Measurements from ENCODE around the genes ZNF404, ZNF155, ZNF223, ZNF226, ZNF180 and CEACAM16.

- PRO-cap = no peak
Observed at GRCh38 chr19:43883814-43884369, at the start of gene ZNF404. TSS of gene ZNF404 (minus strand) at chr19:43883964.

GRCh38 chr19:43914361-43914871, 20.7 kb downstream of the ZNF45 start:
- PRO-cap = no peak

DNA sequence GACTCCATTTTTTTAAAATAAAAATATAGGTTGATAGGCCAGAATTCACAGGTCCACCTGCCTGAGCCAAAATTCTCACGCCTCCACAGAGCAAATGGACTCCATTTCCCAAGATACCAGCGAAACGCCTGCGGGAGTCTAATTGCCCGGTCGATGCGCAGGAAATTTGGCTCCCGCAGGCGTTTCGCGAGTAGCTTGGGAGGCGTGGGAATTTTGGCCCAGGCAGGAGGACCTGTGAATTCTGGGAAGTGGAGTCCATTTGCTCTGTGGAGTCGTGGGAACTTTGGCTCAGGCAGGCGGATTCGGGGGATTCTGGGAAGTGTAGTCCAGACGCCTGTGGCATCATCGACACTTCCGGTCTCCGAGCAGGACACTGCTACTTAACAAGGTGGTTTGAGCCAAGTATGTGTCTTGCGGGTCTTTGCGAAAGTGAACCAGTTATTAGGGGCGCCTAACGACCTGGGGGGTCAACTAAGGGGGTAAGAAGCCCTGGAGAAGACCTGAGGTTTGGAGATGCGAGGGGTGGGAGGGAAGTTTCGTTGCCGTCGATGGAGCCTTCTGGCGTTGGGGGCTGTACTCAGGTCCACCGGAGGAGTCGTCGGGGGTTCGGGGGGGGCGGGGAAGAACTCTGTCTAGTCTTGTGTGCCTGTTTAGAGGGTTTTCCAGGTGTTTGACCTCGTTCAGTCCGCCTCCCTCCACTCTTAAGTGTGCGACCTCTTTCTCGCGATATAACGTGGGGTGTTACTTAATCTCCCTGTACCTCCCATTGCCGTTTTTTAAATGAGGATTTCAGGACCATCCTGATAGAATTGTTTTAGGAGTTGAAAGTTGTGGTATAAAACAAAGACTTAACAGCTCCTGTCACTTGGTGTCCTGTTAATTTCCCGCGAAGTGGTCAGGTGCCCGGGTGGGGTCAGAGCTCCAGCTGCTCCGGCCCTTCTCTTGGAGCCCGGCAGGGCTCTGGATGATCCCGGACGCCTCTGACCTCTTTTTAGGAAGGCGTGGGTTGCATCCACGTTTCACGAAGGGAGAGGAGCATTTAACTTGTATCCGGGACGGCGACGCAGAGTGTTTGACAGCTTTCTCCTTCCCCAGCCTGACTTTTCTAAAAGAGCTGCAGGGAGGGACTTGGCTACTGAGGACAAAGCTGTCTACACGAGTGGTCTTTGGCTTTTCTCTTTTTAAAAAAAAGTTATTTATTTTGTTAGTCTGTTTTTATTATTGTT, at the start of gene ZNF155:
ZNF155 (plus strand) TSS at position 345 of the 1,226 bp plus-strand sequence.
- PRO-cap = unidirectional peak, plus-strand start at position 345 of the sequence

- PRO-cap = no peak
Observed at GRCh38 chr19:44003149-44003832, 534 bp downstream of the ZNF230 start.

- PRO-cap = unidirectional peak, plus-strand start at chr19:44052036
Observed at GRCh38 chr19:44051694-44052243, at the start of gene ZNF223. TSS of gene ZNF223 (plus strand) at chr19:44052036.

- PRO-cap = bidirectional peak, plus-strand start at chr19:44165116, minus-strand start at chr19:44164907
Observed at GRCh38 chr19:44164377-44165492, at the start of gene ZNF226. TSS of gene ZNF226 (plus strand) at chr19:44165100.

DNA sequence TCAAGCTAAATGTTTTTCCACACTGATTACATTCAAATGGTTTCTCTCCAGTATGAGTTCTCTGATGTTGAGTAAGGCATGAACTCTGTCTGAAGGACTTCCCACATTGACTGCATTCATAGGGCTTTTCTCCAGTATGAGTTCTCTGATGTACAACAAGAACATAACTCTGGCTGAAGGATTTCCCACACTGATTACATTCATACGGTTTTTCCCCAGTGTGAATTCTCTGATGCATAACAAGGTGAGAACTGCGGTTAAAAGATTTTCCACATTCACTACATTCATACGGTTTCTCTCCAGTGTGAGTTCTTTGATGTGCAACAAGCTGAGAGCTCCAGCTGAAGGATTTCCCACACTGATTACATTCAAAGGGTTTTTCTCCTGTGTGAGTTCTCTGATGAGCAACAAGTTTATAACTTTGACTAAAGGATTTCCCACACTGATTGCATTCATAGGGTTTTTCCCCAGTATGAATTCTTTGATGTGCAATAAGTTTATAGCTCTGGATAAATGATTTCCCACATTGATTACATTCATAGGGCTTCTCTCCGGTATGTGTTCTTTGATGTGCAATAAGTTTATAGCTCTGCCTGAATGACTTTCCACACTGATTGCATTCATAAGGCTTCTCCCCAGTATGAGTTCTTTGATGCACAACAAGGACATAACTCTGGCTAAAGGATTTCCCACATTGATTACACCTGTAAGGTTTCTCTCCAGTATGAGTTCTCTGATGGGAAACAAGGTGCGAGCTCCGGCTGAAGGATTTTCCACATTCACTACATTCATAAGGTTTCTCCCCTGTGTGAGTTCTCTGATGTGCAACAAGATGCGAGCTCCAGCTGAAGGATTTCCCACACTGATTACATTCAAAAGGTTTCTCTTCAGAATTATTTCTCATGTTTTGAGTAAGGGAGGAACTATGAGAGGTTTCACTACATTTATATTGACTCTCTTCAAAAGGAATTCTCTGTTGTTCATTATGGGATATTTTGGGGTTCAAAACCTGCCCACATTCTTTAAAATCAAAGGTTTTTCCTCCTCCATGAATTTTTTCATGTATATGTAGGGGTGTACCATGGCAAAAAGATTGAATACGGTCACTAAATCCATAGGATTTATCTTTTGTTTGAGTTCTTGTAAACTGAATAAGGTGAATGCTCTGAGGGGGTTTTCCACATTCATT, 23.4 kb downstream of the ZNF180 start:
- PRO-cap = no peak

GRCh38 chr19:44499853-44501044, at the start of gene ZNF180:
TSS of gene ZNF180 (minus strand) at chr19:44500522.
- PRO-cap = bidirectional peak, plus-strand start at chr19:44500627, minus-strand start at chr19:44500520

DNA sequence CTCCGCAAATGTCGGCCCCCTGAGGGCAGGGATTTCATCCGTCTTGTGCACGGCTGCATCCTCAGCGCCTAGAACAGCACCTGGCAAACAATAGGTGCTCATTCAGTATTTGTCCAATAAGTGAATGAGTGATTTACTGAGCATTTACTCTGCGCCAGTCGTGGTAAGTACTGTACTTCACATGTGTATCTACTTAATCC, at the start of gene CEACAM16:
CEACAM16 (plus strand) TSS at position 54 of the 200 bp plus-strand sequence.
- PRO-cap = no peak

- PRO-cap = no peak
Observed at GRCh38 chr19:44719100-44719739, 20.3 kb downstream of the CEACAM16 start.

- PRO-cap = no peak
Observed at GRCh38 chr19:44723877-44724553, 24.5 kb upstream of the BCL3 start.

DNA sequence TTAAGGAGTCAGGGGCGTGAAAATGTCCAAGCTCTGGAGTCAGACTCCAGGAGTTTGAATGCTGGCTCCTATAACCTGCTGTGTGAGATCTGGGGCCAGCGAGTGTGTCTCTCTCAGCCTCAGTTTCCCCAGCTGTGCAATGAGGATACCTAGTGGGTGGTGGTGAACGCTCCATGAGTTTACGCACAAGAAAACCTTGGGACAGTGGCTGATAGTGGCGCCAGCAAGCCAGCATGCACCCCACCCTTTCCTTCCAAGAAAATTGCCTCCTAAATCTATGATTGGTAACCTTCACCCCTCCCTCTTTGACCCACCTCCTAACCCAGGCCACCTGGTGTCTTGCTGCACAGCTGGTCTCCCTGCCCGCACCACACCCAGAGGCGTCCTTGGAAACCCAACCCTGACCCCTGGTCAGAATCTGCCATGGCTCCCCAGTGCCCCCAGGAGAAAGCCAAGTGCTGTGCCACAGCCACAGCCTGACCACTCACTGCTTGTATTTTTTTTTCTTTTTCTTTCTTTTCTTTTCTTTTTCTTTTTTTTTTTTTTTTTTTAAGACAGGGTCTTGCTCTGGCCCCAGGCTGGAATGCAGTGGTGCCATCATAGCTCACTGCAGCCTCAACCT, 22.8 kb upstream of the BCL3 start:
- PRO-cap = no peak

GRCh38 chr19:44742337-44742970, 6.1 kb upstream of the BCL3 start:
- PRO-cap = no peak

DNA sequence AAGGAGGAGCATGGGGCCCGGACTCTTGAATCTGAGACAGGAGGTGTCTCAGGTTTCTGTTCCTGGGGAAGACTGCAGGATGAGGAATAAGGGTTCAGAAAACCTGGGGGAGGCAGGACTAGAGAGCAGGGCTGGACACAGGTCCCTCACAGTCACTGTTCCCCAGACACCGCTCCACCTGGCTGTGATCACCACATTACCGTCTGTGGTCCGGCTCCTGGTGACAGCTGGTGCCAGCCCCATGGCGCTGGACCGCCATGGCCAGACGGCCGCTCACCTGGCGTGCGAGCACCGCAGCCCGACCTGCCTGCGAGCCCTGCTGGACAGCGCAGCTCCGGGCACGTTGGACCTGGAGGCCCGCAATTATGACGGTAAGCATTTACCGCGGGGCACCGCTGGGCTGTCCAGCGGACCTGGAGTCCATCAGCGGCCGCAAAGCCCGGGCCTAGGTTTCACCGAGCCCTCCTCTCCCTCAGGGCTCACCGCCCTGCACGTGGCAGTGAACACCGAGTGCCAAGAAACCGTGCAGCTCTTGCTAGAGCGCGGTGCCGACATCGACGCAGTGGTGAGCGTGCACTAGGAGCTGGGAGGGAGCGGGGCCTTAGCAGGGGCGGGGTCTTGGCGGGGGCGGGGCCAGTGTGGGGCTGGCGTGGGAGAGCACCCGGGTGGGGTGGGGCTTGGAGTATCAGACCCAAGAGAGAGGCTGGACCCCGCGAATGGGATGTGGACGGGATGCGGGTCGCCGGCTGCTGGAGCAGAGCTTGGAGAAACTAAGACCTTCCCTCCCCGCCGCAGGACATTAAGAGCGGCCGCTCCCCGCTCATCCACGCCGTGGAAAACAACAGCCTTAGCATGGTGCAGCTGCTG, 8.6 kb downstream of the BCL3 start:
- PRO-cap = no peak

GRCh38 chr19:44819889-44820655, 11.2 kb downstream of the BCAM start:
- PRO-cap = no peak

- PRO-cap = no peak
Observed at GRCh38 chr19:44944627-44945243, 1.1 kb upstream of the APOC2 start.

GRCh38 chr19:44955478-44956021, 370 bp downstream of the CLPTM1 start:
- PRO-cap = no peak

DNA sequence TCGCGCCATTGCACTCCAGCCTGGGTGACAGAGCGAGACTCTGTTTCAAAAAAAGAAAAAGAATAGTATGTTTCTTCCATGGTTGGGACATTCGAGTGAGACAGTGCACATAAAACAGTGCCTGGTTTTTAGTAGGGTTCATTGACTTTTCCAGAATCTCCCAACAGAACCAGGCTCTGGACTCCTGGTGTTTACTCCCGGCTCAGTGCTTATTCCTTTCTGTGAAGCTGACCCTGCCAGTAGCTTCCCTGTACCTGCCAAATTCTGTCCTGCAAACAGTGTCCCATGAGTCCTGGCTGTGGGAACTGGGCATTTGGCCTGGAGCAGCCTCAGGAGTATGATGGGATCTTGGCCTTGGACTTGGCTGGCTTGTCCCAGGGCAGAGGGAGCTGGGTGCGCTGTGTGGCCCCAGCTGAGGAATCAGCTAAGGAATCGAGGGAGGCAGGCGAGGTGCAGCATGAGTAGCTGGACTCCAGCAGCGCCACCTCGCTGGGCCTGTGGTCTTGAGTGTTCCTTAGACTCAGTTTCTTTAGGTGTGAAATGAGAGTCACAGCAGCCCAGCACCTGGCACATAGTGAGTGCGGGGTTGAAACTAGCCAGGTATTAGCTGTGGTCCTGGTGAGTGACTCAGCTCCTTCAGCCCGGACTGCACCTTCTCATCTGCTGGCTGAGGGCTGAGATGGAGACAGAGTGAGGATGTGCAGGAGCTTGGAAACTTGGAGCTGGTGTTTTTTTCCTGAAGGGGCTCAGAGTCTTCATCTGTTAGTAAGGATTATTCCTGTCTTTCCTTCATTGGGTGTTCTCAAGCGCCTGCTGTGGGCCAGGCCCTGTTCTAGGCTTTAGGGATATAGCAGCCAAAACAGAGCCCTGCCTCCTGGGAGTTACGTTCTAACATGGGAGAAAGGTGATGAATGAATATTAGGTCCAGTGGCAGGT, 10.4 kb downstream of the CLASRP start:
- PRO-cap = no peak

DNA sequence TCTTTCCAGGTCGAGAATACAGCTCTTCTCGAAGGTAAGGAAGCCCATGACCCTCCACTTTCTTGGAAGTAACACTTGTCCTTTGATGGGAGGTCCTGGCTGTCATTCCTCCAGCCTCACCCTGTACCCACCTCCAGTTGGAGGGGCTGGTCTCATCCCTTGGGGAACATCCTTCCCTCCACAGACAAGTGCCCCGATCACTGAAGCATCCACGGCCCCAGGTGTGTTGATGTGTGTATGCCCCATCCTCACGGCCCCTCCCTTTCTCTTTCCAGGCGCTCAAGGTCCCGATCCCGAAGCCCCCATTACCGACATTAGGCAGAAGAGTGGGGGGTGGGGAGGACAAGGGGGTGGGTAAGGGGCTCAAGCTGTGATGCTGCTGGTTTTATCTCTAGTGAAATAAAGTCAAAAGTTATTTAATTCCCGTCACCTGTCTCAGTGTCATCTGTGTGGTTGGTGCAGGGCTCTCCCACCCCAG, 5.7 kb downstream of the ZNF296 start:
- PRO-cap = no peak

- PRO-cap = no peak
Observed at GRCh38 chr19:45101657-45102376, 8.8 kb downstream of the PPP1R37 start.